AG09309 (cell line): ENCODE measurements around a stretch of chrX.

- RRBS: no CpG with 5 or more reads among the region's 21 CpGs
Measured at GRCh38 chrX:41265497-41266343, 68.2 kb upstream of the DDX3X start.

DNA sequence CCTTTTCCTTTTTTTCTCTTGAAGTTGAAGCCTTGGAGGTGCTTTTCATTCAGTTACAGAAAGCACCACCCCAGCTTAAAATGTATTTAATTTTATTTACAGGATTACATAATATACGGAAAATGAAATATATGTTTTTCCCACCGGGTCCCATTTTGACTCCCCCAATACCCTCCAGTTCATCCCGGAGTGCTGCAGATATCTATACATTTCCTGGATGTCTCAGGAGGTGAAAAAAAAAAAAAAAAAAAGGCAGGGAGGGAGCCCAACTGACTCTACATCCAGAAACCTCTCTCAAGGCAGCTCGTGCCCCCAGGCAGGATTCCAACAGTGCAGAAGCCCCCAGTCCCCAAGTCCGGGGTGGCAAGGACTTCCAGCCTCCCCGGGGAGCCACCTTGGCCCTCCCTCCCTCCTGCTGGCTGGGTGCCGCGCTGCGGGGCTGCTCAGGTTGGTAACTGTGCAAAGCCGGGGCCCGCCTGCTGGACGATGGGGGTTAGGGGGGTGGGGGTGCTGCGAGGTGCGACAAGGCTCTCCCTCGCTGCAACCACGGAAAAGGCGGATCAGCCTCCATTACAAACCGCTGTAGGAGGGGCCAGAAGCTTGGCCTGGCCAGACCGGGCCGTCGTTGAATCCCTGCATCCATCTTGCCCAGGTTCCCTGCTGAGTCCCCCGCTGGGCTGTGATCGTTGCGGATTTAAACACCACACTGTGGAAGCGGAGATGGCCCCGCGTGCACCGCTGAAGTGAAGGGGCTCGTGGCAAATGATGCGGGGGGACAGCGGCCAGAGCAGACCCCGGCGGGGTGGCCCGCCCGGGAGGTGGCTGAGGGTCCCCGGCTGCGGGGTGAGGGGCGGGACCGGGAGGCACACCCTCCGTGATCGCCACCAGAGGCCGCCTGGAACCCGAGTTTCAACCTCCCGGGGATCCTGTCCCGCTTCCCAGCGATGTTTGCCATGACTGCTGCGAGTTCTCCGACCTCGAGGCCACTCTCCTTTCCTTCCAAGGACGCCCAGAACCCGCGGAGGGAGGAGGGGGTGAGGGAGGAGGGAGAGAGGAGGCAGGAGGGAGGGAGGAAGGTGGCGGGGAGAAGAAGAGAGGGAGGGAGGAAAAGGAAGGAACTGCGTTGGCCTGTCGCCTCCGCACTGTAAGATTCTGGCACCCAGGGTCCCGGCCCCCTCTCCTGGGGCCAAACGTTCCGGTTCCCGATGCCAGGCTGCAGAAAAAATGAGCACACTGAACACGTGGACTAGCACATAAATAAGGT is 58.1 kb upstream of the DDX3X start:
- RRBS: 12% methylated on average over 10 of the region's 61 CpGs

DNA sequence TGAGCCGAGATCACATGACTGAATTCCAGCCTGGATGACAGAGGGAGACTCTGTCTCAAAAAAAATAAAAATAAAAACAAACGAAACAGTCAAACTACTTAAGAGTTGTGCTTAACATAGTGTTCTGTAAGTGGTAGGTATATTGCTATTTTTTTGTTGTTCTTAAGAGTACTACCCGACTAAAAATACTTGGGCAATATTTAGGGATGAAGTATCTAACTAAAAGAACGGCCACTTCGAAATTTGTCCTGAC is 2.6 kb downstream of the DDX3X start:
- RRBS: no CpG with 5 or more reads among the region's 5 CpGs

DNA sequence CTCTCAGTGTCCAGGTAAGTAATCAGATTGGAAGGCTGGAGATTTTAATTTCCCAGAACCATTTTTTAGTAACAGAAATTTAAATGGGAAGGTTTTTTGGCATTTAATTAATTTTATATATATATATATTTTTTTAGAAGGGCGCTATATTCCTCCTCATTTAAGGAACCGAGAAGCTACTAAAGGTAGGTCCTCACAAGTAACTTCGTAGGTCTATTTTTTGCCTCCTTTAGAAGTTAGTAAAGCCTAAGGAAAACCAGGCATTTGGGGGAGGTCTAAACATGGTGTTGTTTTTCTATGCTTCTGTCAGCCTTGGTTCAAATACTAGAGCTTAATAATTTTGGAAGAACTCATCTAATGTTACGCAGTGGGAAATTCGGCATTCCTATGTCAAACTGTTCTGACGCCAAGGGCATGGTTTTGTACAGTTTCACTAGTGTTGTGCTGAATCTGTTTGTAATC is 5.0 kb downstream of the DDX3X start:
- RRBS: no CpG with 5 or more reads among the region's 6 CpGs

- RRBS: no CpG with 5 or more reads among the region's 5 CpGs
Measured at GRCh38 chrX:41946104-41946488, 22.7 kb upstream of the CASK start.

DNA sequence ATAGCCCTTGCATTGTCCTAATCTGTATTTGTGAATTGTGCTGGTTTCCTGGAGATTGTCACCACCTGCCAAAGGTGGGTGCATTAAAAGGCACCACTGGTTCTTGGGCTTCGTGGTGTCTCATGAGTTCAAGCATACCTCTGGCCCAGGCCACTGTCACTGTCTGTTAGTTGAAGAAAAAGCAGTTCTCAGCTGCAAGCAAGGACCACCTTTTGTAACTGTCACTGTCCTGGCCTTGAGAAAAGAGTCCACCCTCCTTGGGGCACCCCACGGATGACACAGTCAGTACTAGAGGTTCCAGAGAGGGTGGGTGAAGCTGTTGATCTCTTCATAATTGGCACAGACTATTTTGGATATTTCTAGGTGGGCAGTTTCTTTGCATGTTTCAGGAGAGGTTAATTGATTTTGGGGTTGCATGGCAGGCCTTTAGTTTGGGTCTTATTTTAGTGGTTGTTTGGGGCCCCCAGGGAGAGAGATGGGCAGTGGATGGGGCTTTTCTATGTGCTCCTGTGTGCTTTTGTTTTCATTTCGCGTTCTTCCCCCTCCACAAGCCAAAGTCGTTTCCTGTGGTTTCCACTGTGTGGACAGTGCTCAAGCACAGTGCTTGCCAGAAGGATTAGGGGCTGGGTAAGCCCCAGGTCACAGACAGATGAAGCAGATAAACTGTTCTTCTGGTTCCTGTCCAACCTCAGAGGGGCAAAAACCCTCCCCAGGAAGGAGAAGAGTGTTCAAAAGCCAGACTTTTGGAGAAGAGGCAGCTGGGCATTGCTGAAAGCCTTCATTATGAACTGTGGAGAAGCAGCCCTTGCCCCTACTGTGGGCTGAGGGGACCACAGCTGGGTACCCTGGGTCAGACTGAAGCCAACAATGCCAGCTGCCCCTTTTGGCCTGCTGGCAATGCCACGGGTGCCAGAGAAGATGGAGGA is 156.3 kb upstream of the PPP1R2C start:
- RRBS: no CpG with 5 or more reads among the region's 6 CpGs

- RRBS: no CpG with 5 or more reads among the region's 5 CpGs
Measured at GRCh38 chrX:43589730-43590702, 66.1 kb upstream of the MAOA start.

GRCh38 chrX:43663691-43664065 is 7.6 kb downstream of the MAOA start:
- RRBS: no CpG with 5 or more reads among the region's 4 CpGs

DNA sequence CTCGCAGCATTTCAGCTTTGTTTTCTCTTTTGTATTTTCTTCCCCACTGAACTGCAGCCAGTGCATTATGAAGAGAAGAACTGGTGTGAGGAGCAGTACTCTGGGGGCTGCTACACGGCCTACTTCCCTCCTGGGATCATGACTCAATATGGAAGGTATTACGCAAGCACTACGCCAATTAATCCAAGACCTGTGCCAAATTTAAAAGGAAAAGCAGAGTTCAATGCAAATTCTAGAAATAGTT is 85.7 kb downstream of the MAOA start:
- RRBS: no CpG with 5 or more reads among the region's 4 CpGs

- RRBS: no CpG with 5 or more reads among the region's 5 CpGs
Measured at GRCh38 chrX:43865879-43866271, 16.4 kb downstream of the MAOB start.

GRCh38 chrX:44875098-44875788 is 2.3 kb downstream of the KDM6A start:
- RRBS: no CpG with 5 or more reads among the region's 10 CpGs

DNA sequence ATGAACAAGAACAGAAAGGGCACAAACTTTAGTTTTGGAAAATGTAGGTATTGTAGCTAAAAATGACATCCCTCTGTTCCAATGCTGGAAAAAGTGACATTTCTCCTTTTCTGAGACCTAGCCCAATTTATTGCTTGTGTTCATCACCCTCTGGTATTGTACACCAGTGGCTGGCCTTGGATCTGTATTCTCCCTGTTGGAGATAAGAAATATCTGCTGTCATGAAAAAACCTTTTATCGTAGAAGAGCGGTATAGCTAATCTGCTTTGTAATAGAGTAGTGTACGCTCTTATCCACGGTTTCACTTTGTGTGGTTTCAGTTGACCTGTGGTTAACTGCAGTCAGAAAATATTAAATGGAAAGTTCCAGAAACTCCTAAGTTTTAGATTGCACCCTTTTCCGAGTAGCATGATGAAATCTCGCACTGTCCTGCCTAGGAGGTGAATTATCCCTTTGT is 42.3 kb downstream of the KDM6A start:
- RRBS: no CpG with 5 or more reads among the region's 6 CpGs

DNA sequence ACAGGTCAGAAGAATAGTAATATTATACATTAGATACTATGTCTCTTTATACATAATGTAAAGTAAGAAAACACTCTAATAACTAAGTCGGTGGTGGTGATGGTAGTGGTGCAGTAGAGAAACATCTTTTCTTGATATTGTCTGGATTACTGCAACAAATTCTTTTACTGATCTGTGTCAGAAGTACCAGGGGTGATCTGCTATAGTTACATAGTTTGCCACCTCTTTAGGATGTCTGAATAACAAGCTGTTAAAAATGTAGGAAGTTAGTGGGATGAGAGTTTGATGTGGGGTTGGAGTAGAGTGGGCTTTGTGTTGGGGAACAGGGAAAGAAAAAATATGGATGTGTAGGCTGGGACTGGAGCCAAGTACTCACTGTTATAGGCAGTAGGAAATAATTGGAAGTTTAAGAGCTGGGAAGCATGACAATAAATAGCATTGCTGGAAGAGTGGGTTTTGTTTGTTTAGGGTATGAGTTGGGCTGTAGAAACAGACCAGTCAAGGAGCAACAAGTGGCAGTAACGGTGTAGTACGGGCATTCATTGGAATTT is 81.4 kb downstream of the KDM6A start:
- RRBS: no CpG with 5 or more reads among the region's 3 CpGs

- RRBS: no CpG with 5 or more reads among the region's 13 CpGs
Measured at GRCh38 chrX:45515184-45516123, 314.8 kb upstream of the DIPK2B start.

DNA sequence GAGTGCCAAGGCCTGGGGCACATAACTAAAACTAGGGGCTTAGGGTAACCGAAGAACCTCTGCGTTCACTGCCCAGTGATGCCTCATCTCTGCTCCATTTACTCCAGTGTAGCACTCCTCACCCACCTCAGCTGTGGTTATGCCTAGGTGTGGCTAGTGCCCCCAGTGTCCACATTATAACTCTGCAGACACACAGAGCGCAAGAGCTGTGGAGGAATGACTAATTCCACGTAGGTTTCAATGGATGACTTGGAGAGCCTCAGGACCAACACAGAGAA is 542.3 kb upstream of the DIPK2B start:
- RRBS: no CpG with 5 or more reads among the region's 4 CpGs

DNA sequence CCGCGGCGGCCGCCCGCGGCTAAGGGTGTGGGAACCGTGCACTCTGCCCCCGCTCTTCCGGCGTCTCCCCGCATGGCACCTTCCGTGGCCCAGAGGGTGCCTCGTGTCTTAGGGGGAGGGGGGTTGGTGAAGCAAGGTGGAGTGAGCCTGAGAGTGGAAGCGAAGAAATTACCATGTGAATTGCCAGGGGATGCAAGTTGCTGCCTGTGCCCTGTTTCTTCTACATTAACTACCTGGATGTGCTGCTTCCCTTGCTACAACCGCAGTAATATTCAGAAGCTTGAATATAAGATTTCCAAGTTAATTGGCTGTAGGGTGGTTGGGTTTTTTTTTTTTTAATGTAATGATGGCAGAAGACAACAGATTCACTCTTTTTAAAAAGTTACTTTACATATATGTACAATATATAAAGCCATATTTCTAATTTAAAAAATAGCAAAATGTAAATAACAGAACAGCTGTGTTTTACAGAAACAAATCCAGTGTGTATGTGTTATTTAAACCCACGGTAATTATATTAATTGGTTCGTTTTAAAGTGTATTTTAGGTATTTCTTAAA is 595.2 kb upstream of the KRBOX4 start:
- RRBS: 16% methylated on average over 8 of the region's 17 CpGs

DNA sequence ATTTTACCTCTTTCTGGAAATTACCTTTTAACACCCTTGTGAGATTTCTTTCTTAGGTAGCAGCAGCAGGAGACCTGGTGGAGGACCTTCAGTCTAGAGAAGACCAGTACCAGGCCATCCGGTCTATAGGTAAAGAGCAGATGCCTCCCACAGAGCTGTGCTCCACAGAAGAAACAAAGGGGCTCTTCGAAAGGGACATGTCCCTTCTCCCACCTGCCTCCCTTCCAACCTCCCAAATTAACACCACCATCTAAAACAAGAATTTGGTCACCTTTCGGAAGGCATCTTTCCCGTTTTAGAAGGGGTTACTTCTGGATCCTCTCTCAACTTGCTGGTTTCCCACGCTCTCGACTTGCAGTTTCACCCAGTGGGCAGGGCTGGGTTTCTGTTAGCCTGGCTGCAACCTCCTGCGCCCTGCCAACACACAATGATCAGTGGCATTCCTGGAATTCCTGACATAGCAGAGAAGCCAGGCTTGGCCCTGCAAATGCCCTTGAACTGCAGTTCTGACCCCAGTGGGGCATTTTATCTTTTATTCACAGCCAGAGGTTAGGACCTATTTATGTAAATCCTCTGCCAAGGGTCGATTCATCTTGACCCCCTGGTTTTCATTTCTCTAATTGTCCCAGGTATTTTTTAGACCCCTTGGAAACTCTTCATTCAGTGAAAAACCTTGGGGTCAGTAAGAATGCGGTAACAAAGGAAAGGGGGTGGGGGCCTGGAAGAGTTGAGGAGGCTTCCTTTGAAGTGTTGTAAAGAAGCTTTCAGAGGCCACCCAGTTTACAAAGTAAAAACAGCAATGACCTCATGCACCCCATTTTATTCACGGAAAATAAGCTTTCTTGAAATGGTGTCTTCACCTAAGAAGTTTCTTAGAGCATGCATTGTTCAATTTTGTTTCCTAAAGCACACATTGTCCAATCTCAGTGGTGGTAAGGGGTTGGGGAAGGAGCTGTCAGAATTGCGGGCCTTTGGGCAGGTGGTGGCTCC is 119.5 kb upstream of the KRBOX4 start:
- RRBS: no CpG with 5 or more reads among the region's 11 CpGs

DNA sequence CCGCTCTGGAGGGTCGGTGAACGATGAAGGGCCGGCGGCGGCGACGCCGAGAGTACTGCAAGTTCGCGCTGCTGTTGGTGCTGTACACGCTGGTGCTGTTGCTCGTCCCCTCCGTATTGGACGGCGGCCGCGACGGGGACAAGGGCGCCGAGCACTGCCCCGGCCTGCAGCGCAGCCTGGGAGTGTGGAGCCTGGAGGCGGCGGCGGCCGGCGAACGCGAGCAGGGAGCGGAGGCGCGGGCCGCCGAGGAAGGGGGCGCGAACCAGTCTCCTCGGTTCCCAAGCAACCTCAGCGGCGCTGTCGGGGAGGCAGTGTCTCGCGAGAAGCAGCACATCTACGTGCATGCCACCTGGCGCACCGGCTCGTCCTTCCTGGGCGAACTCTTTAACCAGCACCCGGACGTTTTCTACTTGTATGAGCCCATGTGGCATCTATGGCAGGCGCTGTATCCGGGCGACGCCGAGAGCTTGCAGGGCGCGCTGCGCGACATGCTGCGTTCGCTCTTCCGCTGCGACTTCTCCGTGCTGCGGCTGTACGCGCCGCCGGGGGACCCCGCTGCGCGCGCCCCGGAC is 430 bp downstream of the CHST7 start:
- RRBS: 28% methylated on average over 26 of the region's 74 CpGs

GRCh38 chrX:46602162-46603127 is 28.9 kb downstream of the CHST7 start:
- RRBS: no CpG with 5 or more reads among the region's 11 CpGs